ENCODE results near the gene PBX2.

- RRBS = 87% methylated on average over 3 of the region's 50 CpGs
Measured at GRCh38 chr6:31899909-31900795, 1.7 kb downstream of the ZBTB12 start.

GRCh38 chr6:31968753-31969375 is 3.1 kb downstream of the DXO start:
- RRBS = no CpG with 5 or more reads among the region's 11 CpGs

DNA sequence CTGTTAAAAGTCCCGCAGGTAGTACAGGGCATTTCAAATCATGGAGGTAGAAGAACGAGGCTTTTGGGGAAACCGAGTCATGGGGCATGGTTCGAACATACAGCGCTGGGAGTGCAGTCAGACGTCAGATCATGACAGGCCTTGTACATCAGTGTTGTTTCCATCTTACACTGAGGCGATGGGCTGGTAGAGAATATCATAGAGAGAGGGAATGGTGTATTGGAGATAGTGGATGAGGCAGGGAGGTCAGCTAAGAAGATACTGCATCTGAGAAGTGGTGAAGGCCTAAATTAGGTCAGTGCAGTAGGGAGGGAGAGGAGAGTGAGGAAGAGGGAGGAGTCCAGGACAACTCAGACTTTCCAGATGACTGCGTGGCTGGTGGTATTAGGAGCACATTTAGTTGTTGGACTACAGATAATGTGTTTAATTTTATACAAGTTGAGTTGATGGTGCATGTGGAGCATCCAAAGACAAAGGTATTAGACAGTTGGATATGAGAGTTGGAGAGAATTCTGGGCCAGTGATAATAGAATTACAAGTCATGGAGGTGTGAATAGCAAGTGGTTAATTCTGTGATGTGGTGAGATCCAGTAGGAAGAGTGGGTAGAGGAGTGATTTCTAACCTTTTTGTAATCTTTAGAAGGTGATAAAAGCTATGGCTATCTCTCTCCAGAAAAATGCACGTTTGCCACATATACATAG is 890 bp downstream of the STK19 start:
- RRBS = no CpG with 5 or more reads among the region's 9 CpGs

DNA sequence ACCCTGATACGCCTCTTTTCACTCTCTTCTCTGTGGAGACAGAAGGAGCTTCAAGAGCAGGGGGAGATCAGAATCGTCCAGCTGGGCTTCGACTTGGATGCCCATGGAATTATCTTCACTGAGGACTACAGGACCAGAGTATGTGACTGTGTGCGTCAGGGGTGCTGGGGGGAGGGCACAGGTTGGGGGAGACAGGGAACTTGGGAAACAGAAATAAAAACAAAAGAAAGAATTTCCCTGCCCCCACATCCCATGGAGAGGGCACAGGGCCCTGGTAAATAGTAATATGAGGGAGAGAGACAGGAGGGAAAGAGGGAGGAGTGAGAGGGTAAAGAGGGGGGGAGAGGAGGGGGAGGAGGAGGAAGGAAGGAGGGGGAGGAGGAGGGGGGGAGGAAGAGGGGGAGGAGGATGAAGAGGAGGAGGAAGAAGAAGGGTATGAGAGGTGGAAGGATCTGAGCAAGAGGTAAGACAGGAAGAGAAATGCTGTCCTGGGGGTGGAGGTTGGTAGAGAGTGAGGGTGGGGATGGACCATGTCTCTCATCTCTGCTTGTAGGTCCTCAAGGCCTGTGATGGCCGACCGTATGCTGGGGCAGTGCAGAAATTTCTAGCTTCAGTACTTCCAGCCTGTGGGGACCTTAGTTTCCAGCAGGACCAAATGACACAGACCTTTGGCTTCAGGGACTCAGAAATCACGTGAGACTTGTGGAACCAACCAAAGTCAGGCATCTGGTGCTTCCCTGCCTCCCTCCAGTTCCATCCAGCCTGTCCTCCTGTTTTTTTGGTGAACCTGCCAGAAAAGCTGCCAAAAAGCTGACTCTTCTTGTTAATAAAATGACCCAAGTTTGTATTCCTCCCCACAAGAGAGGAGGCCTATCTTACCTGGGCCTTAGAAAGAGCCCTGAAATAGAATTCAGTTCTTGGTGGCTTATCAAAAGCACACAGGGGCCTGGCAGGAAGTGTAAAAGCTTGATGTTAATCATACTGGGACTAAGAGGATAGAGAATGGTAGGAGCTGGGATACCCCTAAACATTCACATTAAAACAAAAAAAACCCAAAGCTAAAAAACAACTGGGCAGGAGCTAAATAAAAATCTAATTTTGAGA is 2.6 kb upstream of the C4A start:
- RRBS = no CpG with 5 or more reads among the region's 7 CpGs

- RRBS = no CpG with 5 or more reads among the region's 34 CpGs
Measured at GRCh38 chr6:32010700-32011500, 3.7 kb upstream of the C4B start.

GRCh38 chr6:32037099-32037640 is 1.0 kb upstream of the CYP21A2 start:
- RRBS = no CpG with 5 or more reads among the region's 5 CpGs

DNA sequence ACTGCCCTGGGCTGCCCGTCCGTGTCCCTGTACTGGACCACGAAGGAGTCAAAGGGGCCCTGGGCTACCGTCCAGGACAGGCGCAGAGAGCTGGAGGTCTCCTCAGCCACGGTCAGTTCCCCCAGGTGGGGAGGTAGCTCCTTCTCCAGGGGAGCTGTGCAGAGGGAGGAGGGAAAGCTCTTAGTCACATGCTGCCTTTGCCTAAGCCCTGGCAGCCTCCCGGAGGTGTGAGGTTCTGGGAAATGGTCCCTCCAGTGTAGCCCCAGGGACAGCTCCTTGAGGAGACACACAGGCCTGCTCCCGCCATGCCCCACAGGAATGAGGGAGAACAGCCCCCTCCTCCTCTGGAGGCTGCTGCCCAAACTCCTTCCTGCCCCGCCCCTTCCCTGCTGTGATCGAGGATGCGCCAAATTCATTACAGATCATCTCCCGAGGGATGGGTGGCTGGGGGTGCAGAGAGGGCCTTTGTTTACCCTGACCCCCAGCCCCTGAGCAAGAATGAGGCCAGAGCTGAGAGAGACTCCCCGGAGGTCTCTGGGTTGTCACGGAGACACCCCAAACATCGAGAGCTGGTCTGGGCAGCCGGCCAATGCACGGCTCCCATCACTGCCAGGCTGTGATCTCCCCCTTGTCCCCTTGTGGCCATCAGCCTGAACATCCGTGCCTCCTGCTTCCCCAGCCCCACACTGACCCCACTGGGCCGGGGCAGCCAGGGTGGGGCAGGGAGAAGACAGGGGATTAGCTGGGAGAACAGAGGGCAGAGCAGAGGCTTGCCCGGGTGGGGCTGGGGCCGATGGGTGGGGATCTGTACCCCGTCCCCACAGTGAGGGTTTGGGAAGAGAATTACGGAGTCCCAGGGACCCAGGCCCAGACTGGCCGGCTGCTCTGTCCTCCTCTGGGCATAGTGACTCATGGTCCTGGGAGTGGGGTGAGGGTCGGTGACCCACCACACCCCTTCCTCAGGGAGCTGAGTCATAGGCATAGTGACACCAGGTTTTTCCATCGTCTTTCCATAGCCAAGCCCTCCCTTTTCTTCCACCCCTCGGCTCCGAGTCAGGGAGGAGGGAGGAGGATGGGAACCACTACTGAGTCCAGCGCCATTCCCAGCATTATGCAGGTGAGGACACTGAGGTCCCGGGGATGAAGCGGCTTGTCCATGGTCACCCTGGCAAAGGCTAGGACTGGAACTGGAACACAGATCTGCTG is 8.5 kb downstream of the CYP21A2 start:
- RRBS = 44% methylated on average over 6 of the region's 31 CpGs

DNA sequence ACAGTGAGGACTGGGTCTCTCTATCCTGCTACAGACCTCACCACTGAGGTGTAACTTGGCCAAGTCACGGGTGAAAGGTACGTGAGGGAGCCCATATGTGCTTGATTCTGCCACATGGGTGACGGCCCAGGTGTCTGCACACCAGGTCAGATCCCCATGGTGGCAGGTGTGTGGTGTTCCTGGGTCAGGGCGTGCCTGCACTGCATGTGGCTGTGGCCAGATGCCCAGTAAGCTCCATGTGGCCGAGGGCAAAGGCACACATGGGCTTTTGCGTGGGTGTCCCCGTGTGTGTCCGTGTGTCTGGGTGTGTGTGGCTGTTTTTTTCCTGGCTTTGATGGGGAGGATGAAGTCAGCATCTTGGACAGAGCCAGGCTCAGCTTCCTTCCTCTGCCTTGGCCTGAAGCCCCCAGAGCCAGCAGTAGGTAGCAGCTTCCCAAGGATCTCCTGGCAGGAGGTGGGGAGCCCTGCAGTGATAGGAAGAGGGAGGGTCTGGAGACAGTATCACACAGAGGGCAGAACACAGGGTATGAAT is 1.5 kb upstream of the TNXB start:
- RRBS = no CpG with 5 or more reads among the region's 8 CpGs

- RRBS = no CpG with 5 or more reads among the region's 4 CpGs
Measured at GRCh38 chr6:32151044-32151744, 545 bp downstream of the PRRT1 start.

DNA sequence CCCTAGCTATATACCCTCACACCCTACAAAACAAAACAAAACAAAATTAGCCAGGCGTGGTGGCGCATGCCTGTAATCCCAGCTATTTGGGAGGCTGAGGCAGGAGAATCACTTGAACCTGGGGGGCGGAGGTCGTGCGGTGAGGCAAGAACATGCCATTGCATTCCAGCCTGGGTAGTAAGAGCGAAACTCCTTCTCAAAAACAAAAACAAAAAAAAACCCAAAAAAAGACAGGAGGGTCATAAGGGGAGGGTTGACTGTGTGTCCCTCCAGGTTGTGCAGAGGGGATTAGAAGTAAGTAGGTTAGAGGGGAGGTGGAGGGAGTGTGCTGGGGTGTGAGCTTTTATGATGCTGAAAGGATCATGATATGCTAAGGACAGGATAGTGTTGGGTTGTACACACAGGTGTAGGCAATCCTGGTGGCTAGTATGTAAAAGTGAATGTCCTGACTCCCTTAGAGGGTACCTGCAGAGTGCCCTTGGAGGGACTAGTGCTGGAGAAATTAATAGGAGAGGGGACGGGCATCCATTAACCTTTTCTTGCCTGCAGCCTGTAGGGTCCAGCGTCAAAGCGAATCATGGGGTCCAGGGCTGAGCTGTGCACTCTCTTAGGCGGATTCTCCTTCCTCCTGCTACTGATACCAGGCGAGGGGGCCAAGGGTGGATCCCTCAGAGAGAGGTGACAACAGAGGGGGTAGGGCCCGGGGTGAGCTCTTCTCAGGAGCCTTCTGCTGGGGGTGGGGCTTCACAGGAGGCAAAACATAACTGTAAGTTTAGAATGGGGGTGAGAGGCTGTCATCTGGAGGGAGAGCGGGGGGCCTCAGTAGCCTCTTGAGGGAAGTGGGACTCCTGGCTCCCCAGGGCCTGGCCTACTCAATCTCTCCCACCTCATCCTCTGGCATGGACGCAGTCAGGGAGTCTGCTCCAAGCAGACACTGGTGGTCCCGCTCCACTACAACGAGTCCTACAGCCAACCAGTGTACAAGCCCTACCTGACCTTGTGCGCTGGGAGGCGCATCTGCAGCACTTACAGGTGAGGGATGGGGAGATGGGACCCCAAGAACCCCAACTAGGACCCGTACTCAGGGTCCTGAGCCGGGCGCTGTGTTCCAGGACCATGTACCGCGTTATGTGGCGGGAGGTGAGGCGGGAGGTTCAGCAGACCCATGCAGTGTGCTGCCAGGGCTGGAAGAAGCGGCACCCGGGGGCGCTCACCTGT is 1.6 kb downstream of the EGFL8 start:
- RRBS = no CpG with 5 or more reads among the region's 28 CpGs

DNA sequence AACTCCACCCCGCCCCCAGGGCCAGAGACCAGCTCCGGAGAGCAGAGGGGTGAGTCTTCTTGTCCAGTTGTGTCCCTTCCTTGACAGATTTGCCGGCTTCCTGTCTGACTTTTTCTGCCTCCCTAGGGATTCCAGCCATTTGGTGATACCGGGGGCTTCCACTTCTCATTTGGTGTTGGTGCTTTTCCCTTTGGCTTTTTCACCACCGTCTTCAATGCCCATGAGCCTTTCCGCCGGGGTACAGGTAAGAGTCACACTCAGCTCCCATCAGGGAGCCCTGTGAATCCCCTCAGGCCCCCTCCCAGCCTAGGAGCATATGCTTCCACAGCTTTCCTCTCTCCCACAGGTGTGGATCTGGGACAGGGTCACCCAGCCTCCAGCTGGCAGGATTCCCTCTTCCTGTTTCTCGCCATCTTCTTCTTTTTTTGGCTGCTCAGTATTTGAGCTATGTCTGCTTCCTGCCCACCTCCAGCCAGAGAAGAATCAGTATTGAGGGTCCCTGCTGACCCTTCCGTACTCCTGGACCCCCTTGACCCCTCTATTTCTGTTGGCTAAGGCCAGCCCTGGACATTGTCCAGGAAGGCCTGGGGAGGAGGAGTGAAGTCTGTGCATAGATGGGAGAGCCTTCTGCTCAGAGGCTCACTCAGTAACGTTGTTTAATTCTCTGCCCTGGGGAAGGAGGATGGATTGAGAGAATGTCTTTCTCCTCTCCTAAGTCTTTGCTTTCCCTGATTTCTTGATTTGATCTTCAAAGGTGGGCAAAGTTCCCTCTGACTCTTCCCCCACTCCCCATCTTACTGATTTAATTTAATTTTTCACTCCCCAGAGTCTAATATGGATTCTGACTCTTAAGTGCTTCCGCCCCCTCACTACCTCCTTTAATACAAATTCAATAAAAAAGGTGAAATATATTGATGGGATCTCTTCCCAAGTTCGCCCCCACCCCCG is 2.0 kb downstream of the RNF5 start:
- RRBS = 100% methylated on average over 1 of the region's 13 CpGs

GRCh38 chr6:32183307-32183886 is 656 bp downstream of the AGER start:
- RRBS = no CpG with 5 or more reads among the region's 12 CpGs

DNA sequence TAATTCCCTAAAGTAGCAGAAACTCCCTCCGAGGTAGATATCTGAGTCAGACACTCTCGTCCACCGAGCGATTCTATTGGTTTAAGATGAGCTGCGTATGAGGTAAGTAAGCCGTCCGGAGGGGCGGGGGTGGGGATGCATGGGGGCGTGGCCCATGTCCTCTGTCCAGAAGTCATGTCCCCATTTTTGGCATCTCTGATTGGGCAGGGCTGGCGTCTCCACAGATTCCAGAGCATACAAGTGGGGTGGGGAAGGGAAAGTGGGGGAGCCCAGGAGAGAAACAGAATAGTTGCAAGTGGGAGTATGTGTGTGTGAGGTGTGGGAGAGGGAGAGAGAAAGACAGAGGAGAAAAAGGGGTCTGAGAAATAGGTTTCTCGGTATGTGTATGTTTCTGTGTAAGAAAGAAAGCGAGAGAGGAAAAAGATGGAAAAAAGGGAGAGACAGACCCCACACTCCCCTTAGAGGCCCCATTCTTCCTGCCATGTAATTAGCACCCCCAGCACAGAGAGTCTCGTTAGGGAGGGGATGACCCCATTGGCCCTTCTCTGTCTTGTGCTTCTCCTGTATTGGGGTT is 1.8 kb upstream of the AGER start:
- RRBS = no CpG with 5 or more reads among the region's 13 CpGs

- RRBS = no CpG with 5 or more reads among the region's 20 CpGs
Measured at GRCh38 chr6:32190119-32190807, at the start of gene PBX2. PBX2 (minus strand) TSS chr6:32190202.

DNA sequence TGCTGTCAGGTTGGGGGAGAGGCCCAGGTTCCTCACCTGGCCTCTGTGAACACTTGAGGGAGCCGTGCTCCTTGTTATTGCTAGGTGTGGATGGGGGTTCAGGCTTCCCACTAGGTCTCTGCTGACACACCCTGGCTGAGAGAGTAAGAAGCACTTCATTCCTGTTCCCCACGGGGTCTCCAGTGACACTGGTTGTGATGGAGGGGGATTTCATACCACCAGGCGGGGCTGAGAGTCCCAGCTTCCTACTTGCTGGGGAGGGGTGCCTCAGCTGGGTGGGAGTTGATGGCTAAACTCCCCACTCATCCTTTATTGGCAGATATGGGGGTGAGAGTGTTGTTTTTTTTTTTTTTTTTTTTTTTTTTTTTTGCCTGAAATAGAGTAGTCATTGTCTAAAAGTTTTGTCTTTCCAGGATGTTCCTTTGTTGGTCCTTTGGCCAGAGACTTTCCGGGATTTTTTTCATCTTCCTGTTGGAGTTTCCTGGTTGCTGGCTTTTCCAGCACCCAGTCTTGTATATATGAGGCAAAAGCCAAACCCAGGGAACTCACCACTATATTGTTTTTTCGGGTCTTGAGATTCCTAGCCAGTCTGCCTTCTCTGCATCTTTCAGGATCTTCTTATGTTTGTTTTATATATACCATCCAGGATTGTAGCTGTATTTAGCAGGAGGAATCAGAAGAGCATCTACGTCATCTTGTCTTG is 11.3 kb upstream of the NOTCH4 start:
- RRBS = no CpG with 5 or more reads among the region's 6 CpGs

DNA sequence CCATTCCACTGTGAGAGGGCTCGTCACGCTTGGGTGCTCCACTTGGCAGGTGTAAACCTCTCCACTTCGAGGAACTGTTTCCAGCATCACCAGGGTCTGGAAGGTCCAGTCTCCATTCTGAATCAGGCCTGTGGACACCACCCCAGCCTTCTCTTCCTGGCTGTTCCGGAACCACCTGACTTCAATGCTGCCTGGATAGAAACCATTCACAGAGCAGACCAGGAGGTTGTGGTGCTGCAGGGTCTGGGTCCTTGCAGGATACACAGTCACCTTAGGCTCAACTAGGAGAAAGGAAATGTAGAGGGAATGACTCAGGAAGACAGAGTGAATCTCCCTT is 10.7 kb downstream of the HLA-DRB5 start:
- RRBS = no CpG with 5 or more reads among the region's 4 CpGs

DNA sequence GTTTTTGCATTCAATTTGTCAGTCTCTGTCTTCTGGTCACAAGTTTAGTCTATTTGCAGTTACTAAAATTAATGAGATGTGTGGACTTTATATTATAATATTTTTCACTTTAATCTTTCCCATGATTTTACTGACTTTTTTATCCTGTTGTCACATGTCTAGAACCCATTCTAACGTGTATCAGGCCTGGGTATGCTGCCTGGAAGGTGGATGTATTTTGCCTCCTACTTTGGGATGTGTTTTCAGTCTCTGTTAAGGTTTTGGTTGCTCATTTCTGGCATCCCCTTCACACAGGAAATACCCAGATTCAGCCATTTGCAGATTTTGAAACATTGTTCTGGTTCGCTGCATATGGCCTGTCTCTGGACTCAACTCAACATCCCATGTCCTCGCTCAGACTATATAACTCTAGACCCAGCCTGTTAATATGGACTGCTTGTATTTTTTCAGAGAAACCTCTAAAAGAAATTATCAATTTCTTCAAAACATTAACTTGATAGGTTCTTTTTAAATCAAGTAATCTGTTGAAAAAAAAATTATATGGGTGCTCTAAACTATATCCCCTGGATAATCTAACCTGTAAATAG is 23.1 kb upstream of the HLA-DQB1 start:
- RRBS = no CpG with 5 or more reads among the region's 3 CpGs

DNA sequence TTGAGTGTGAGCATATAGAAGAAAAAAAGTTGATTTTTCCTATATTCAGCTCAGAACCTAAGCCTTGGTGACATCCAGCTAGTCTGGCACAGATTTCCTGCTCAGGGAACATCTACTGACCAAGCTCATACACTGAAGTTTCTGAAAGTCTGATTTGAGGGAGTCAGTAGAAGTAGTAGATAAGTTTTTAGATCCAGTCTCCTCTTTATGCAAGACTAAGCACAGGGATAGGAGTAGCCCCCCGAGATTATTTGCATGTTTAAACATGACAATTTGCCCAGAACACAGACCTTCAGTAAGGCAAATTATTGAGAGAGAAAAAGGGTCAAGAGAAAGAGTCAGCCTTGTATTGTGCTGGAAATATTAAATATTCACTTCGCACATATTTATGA is 747 bp downstream of the HLA-DMB start:
- RRBS = no CpG with 5 or more reads among the region's 2 CpGs

GRCh38 chr6:32955003-32955370 is 2.1 kb upstream of the HLA-DMA start:
- RRBS = no CpG with 5 or more reads among the region's 2 CpGs

GRCh38 chr6:32975837-32976200 is 7.4 kb downstream of the BRD2 start:
- RRBS = no CpG with 5 or more reads among the region's 1 CpG